Metastatic Liver Carcinoma in the Adrenal Gland (tissue), 2 donors: ENCODE measurements around a stretch of chr17.

GRCh38 chr17:81926690-81927480, 650 bp downstream of the MAFG start:
- PRO-cap, 2 experiments = no peak in any of the 2 experiments

DNA sequence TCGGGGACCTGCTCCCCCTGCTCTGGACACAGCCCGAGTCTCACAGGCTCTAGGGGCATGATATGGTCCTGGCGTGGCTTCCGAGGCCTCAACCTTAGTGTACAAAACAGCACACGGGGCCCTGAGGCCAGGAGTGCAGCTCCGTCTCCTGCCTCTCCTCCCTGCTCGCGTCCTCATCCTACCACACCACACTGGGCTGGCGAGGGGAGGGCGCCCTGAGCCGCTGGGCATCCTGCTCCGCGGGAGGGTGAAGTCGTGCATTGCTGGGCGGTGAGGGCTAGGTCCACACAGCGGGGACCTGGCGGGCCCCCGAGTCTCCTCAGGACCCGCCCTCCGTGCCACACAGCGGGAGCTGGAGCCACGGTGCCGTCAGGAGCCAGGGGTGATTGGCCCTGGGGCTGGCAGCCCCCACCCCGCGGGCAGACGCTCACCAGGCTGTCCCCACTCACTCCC, 1.2 kb upstream of the MAFG start:
- PRO-cap, 2 experiments = no peak in any of the 2 experiments

DNA sequence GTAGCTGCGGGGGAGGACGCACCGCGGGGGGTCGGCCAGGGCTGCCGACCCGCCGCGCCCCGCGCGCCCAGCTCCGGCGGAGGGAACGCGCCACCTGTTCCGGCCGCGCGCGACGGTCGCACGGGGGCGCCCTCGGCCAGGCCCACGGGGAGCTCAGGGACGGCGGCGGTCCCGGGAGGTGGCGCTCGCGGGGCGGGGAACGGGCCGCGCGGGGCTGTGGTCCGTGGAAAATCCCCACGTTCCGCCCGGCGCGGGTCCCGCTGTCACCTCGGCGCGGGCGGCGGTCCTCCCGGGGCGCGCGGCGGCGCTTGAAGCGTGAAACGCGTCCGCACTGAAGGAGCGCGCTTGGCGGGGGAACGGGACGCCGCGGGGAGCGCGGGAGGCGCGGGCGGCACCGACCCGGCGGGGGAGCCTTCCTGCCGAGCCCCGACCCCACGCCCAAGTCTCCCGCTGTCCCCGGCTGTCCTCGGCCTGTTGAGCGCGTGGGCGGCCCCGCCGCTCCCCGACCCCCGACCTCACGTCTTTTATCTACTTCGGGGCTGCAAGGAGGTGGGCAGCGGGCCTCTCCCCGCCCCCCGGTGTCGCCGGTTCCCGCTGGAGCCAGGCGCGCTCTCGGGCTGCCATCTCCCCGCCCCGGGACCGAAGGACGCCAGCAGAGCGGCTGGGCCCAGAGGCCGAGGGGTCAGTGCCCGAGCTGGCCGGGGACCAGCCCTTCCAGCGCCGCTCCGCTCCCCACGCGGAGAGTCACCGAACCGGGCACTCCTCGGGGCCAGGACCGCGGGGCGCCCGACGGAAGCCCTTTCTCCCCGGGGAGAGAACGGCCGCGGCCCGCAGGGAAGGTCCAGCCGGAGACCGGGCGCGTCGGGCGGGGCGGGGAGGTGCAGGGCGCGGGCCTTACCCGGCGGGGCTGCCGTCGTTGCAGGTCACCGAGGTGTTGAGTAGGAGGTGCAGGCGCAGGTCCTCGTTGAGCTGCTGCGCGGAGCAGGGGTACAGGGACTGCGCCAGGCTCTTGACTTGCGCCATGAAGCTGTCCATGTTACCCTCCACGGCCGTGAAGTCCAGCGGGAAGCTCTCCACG, 959 bp downstream of the NOTUM start:
- PRO-cap, 2 experiments = no peak in any of the 2 experiments

GRCh38 chr17:81966627-81967229, 5.7 kb upstream of the NOTUM start:
- PRO-cap, 2 experiments = peak in 1 of 2 experiments; most common plus-strand start chr17:81967073 (in 1); most common minus-strand start chr17:81966911 (in 1)

GRCh38 chr17:82013818-82014527, 8.7 kb downstream of the CENPX start:
- PRO-cap, 2 experiments = no peak in any of the 2 experiments

GRCh38 chr17:82021421-82022321, 1.0 kb downstream of the CENPX start:
- PRO-cap, 2 experiments = no peak in any of the 2 experiments

- PRO-cap, 2 experiments = no peak in any of the 2 experiments
Measured at GRCh38 chr17:82050581-82051234, 903 bp downstream of the RFNG start.

DNA sequence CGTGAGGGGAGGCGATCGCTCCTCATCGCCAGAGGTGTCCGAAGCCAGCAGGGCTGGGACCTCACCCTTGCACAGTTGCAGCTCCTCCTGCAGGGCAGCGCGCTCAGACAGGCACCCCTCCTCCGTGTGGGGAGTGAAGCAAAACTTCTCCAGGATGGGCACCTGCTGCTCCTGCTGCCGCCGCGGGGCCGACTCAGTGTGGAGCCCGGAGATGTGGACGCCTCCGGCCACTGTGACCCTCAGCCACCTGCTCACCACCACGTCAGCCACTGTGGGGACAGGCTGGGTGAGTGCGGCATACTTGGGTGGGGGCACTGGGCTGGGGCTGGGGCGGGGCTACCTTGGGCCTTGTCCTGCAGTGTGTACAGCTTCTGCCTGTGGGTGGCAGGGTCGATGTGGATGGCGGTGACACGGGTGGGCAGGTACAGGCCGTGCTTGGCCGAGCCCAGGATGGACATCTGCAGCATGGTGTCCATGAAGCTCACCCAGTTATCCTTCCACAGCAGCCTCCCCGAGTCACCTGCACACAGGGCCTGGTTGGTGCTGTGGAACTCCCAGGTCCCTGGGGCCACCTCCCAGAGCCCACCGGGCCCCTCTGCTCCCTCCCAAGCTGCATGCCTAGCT, 10.9 kb downstream of the FASN start:
- PRO-cap, 2 experiments = no peak in any of the 2 experiments

DNA sequence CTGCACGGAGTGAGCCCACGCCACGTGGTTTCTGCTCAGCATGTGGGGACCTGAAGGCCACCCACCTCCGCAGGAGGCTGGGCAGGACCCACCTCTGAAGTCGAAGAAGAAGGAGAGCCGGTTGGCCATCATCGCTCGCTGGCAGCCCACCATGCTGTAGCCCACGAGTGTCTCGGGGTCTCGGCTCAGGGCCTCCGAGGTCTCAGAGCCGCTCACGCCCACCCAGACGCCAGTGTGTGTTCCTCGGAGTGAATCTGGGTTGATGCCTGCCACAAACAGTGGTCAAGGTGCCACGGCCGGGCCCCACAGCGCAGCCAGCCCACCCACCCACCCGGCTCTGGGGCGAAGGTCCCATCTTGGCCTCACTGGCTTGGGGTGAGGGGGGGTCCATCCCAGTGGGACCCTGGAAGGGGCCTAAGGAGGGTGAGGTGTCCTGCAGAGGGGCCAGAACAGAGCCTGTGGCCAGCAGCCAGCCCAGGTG, 4.5 kb downstream of the FASN start:
- PRO-cap, 2 experiments = no peak in any of the 2 experiments

DNA sequence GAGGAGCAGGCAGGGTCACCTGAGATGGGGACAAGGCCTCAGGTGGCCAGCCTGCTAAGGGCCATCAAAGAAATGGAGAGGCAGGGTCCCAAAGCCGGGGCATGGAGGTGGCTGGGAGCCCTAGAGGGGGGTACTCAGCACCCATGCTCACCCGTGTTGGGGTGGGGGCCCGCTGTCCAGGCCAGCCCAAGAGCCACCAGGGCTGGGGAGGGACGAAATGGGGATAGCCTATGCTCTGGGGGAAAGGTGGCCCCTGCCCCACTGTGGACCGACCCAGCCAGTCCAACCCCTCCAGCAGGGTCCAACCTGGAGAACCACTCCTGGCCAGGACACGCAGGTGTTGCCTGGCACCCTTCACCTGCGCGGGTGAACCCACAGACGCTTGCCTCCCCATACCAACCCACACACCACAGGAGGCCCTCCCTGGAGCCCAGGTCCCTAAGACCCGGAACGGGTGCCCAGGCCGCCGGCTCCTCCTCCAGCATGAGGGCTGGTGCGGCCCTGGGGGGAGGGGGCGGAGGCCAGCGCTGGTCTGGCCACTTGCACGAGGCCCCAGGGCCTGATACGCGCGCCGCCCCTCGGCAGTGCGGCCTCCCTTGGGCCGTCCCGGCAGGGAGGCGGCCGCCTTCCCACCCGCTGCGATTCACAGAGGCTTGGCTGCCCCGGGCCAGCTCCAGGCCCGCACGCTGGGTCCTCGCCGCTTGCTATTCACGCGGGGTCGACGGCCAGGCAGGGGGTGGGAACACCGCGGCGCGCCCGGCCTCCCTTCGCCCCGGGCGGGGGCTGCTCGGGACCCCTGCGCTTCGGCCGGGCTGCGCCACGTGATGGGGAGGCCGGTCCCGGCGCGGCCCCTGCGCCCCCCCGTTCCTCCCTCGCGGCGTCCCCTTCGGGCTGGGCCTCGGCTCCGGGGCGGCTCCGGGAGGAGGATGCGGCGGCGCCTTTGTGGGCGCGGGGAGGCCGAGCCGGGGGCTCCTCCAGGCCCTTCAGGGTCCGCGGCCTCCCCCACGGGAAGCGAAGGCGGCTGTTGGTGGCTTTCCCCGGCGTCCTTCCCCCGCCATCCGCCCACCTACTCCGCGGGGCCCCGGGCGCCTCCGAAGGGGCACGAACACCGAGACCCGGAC, 818 bp downstream of the FASN start:
- PRO-cap, 2 experiments = no peak in any of the 2 experiments

GRCh38 chr17:82240814-82241367, 12.0 kb downstream of the SLC16A3 start:
- PRO-cap, 2 experiments = no peak in any of the 2 experiments

- PRO-cap, 2 experiments = peak in 1 of 2 experiments; most common plus-strand start chr17:82242122 (in 1)
Measured at GRCh38 chr17:82242042-82242702, 13.3 kb downstream of the SLC16A3 start.

- PRO-cap, 2 experiments = no peak in any of the 2 experiments
Measured at GRCh38 chr17:82243382-82244057, 14.7 kb downstream of the SLC16A3 start.

GRCh38 chr17:82245538-82246346, 16.9 kb downstream of the SLC16A3 start:
- PRO-cap, 2 experiments = no peak in any of the 2 experiments

- PRO-cap, 2 experiments = no peak in any of the 2 experiments
Measured at GRCh38 chr17:82249256-82249771, 20.5 kb downstream of the SLC16A3 start.

DNA sequence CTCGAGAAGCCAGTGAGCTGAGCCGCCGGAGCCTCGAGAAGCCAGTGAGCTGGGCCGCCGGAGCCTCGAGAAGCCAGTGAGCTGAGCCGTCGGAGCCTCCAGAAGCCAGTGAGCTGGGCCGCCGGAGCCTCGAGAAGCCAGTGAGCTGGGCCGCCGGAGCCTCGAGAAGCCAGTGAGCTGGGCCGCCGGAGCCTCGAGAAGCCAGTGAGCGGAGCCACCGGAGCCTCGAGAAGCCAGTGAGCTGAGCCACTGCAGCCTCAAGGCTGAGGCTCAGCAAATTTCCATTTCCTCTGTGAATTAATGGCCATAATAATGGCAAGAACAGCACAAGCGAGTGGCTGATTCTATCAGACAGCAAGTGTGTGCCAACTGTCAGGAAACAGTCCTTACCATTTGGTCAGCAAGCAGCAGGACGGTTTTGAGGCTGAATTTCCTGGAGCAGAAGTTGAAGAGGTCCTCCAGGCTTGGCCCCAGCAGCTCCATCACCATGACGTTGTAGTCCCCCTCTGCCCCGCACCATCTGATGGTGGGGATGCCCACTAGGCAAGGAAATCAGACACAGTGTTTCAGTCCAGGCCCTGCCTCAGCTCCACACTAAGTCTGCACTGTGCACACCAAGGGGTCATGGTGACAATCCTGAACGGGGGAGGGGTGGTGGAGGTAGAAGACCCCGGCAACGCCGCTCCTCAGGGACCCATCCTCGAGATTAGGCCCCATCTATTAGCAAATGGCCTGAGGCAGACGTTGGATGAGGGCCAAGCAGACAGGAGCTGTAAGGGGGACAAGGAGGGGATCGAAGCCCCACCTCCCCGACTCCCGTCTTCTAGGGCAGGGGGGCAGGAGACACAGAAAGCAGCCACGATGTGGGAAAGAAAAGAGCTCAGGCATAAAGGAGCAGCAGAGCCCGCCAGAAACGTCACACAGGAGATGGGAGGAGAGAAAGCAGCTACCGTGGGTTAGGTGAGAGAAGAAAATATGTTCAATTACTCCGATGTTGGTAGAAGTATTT, 18.2 kb downstream of the CSNK1D start:
- PRO-cap, 2 experiments = no peak in any of the 2 experiments

GRCh38 chr17:82274047-82274699, 673 bp upstream of the CSNK1D start:
- PRO-cap, 2 experiments = no peak in any of the 2 experiments

GRCh38 chr17:82424523-82425505, 6.4 kb upstream of the OGFOD3 start:
- PRO-cap, 2 experiments = no peak in any of the 2 experiments

GRCh38 chr17:82489789-82490901, 29.4 kb upstream of the FOXK2 start:
- PRO-cap, 2 experiments = no peak in any of the 2 experiments

- PRO-cap, 2 experiments = no peak in any of the 2 experiments
Measured at GRCh38 chr17:82534153-82534923, 14.8 kb downstream of the FOXK2 start.